SK-N-DZ (cell line): ENCODE data around the genes BSX, SPA17, NRGN and ROBO4.

DNA sequence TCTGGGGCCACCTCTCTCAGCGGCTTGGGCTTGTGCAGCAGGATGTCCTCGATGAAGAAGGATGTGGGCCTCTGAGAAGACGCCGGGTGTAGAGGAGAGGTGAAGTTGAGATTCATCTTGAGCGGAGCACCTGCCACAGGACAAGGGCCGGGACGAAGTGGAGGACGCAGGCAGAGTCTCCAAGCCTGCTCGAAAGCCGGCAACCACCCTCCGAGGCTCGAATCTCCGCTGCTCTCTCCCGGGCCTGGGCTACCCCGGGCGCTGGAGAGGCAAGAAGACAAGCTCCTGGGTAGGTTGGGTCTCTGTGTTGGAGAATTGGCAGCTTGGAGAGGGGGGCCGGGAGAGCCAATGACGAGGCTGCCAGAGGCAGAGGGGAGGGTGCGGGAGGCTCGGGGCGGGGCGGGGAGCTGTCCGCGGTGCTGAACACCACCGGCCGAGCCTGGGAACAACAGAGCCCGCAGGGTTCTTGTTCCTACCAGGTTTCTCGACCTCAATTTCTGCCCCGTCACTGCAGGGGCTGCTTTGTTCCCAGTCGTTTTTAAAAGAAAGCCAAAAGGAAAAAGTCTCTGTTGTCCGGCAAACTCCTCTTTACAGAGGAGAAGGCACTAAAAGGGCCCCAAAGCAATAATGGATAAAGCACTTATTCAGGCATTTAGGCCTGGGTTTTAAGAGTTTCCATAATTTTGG is at the start of gene BSX:
Gene BSX, minus strand, starts transcription at position 279 of the 687 bp plus-strand sequence.
RAMPAGE:
- cytosol, long total RNA: no peak
- nucleus, long total RNA: no peak

DNA sequence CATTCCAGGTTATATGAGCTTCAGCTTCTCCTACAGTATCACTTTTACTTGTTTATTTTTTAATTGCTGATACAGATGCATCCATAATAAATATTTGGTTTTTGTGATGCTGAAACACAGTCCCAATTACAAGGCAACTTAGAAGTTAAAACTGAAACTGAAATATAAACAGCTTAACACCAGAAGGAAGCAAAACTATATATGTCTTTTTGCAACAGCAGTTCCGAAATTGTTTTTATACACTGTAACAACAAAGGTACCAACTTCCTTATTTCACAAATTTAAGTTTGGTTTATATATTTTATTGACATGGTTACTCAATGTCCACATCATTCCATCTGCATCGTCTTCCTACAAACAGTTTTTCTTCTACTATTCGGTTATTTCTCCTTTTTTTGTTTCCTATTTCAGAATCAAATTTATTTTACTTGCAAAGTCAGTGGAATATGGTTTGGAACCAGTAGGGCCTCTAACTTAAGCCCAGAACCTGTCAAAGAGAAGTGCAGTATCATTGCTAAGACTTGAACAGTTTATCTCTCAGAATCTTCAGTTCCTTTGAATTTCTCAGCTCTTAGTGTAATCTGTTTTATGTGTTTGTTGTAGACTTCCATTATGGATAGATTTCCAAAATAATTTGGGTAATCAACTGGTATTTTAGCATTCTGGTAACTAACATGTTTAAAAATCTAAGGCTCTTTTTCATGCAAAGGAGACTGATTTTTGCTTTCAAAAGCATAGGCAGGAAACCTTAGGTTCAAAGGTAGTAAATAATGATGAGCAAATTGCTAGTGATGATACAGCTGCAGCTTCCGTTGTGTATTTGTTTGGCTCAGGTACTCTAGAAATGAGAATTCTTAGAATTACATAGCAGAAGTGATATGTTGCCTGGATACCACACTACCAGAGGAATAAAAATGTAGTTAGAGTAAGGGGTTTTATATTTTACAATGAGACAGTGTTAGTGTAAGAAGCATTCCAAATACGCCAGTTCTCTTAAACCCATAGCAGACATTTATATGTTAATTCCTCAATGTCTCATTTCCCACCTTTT is 8.2 kb upstream of the HSPA8 start:
RAMPAGE:
- cytosol, long total RNA: no peak
- nucleus, long total RNA: no peak

DNA sequence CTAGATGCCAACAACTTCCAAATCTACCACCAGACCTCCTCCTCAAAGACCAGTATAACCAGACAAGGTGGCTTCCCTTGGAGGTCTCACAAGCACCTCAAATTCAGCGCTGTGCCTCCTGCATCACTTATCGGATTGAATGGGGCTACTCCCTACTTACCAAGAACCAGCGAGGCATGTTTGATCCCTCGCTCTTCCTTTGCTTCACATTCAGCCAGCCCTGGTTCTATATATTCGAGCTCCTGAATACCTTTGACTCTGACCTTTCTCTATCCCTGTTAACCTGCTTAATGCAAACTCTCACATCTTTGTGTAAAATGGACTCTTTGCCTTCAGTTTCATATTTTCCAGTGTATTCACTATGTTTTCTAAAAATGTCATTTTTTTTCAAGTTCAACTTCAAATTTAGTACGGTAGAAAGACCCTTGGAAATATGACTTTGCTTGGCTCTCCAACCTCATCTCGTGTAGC is 48.3 kb downstream of the CLMP start:
RAMPAGE:
- cytosol, long total RNA: no peak
- nucleus, long total RNA: no peak

DNA sequence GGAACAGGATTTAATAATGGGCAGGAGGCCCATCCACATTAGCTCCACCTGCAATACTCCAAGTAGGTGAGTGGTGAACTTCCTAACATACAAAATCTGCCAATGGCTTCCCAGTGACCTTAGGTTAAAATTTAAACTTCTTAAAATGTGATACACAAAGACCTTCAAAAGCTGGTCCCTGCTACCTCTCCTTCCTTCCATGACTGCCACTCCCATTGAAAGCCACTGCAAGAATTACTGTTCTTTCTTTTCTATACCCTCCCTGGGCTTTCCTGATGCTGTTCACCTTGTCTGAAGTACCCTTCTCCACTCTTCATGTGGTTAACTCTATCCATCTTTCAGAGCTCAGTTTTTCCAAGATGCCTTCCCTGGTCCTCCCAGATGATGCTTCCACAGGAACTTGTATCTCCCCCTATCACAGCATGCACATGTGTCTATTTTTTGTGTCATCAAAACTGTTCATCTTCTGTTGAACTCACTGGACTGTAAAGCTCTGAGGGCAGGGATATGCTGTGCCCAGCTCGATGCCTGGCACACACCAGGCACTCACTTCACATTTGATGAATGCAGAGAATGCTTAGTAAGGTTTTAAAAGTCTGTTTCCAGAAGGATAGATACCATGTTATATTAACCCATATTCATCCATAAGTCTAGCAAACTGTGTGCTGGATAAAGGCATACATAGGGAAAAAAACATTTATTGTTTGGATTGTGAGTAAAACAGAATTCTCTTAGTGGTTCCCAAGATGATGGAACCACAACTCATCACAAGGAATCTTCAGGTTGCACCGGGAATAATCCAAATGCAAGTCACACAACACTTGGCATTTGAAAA is 7.1 kb downstream of the ZNF202 start:
RAMPAGE:
- cytosol, long total RNA: no peak
- nucleus, long total RNA: no peak

DNA sequence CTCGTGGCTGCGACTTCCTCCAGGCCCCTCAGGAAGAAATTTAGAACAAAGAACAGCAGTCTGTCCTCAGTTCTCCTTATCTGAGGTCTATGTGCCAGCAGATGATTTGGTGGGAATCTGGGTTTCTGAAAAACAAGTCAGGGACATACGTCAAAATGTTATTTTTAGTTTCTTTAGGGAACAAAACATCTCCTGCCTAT is 8.1 kb downstream of the OR6M1 start:
RAMPAGE:
- cytosol, long total RNA: no peak
- nucleus, long total RNA: no peak

RAMPAGE:
- cytosol, long total RNA: no peak
- nucleus, long total RNA: no peak
Observed at GRCh38 chr11:124538026-124538287, 5.5 kb downstream of the OR8B12 start.

RAMPAGE:
- cytosol, long total RNA: no peak
- nucleus, long total RNA: no peak
Observed at GRCh38 chr11:124638180-124639173, 15.8 kb downstream of the TBRG1 start.

DNA sequence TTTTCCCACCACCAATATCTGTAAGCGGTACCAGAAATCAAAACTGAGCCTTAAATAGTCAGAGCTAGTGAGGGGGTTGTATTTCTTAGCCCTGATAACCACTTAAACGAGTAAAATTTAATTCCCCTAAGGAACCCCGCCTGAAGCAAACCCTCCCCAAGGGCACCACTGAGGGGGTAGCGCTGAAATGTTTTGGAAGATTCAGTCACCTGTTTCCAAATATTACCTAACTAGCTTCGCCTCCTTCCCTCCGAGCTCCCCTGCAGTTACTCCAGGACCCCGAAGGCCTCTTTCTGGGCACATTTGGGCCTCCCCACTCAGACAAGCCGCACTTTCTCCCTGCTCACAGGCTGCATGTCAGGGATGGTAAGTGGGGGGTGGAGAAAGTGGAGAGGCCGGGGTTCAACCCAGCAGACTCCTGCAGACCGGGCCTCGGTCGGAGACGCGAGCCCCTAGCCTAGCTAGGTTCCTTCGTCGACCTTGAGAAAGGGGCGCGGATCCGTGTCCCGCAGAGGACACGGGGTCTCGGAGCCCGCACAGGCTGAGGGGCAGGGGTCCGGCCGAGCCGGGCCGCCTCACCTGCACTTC is 382 bp downstream of the SIAE start:
RAMPAGE:
- cytosol, long total RNA: no peak
- nucleus, long total RNA: no peak

GRCh38 chr11:124673651-124674530 is at the start of gene SPA17:
Gene SPA17 (plus strand): TSS chr11:124673904.
RAMPAGE:
- cytosol, long total RNA: start-site peak on the minus strand at chr11:124673717-124673755, 27 and 21 reads in 2 replicates; start-site peak on the plus strand at chr11:124673904-124673920, 581 and 576 reads in 2 replicates
- nucleus, long total RNA: start-site peak on the plus strand at chr11:124673897-124673920, 98 and 25 reads in 2 replicates

DNA sequence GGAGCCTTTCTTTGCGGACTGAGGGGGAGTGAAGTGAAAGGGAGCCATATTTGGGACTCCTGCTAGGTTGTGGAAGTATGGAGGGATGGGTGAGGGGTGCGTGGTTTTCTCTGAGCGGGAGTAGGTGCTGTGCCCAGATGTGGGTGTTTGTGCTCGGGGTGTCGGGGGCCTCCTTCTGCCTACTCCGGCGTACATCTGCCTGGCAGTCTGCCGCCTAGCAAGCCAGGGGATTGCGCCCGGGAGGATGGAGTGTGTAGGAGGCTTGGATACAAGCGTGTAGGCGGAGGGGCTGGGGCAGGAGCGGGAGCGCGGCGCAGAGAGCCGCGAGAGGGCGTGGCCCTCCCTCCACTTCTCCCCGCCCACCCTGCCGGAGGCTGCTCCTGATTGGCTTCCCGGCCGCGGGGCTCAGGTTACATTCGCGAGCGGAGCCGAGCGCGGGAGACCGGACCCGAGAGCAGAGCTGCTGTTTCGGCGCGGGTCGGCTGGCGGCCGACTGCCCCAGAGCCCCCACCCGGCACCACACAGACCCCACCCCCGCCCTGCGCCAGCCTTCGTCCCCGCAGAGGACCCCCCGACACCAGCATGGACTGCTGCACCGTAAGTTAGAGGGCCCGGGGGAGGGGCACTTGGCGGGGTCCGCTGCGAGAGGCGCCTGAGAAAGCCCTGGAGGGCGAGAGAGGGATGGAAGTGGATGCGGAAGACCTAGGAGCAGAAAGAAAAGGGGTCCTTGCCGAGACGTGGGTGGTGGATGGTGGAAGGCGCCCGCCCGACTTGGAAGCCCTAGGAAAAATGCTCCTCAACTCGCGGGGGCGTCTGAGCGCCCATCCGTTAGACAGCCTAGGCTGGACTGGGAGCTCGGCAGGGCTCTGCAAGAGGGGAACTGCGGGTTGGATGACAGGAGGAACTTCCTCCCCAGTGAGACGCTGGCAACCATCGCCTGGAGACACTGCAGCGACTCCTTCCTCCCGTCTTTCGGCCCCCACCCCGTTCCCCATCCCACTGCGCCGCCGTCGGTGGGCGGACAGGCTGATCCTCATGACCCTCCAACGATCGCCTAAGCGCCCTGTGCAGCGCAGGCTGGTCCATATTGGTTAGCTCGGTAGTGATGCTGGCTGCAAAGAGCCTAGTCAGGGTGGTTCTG is at the start of gene NRGN:
Gene NRGN, plus strand, starts transcription at position 440 of the 1,141 bp plus-strand sequence.
RAMPAGE:
- cytosol, long total RNA: no peak
- nucleus, long total RNA: no peak

RAMPAGE:
- cytosol, long total RNA: no peak
- nucleus, long total RNA: no peak
Observed at GRCh38 chr11:124896503-124897506, 860 bp downstream of the ROBO4 start.

DNA sequence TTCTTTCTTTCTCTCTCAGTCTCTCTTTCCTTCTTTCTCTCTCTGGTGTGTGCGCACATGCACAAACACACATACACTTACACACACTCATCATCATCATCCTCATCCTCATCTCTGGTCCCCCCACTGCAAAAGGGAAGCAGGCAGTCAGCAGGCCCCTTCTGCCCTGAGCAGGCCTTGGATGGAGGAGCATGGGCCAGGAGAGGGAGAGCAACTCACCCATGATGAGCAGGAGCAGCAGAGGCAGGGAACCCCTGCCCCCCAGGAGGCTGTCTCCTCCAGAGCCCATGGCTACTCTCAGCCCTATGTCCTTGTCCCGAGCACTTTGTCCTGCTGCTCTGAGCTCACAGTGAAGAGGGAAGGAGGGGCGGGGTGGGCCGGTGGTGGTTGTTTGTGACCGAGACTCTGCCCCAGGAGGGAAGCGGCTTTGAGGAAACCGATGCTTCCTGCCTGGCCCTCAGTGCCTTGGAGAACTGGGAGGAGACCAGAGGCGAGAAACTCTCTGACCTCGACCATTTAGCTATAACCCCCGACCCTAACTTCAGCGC is at the start of gene ROBO4:
Gene ROBO4, minus strand, starts transcription at position 359 of the 548 bp plus-strand sequence.
RAMPAGE:
- cytosol, long total RNA: no peak
- nucleus, long total RNA: no peak

RAMPAGE:
- cytosol, long total RNA: no peak
- nucleus, long total RNA: no peak
Observed at GRCh38 chr11:124898055-124898198, 262 bp upstream of the ROBO4 start.

DNA sequence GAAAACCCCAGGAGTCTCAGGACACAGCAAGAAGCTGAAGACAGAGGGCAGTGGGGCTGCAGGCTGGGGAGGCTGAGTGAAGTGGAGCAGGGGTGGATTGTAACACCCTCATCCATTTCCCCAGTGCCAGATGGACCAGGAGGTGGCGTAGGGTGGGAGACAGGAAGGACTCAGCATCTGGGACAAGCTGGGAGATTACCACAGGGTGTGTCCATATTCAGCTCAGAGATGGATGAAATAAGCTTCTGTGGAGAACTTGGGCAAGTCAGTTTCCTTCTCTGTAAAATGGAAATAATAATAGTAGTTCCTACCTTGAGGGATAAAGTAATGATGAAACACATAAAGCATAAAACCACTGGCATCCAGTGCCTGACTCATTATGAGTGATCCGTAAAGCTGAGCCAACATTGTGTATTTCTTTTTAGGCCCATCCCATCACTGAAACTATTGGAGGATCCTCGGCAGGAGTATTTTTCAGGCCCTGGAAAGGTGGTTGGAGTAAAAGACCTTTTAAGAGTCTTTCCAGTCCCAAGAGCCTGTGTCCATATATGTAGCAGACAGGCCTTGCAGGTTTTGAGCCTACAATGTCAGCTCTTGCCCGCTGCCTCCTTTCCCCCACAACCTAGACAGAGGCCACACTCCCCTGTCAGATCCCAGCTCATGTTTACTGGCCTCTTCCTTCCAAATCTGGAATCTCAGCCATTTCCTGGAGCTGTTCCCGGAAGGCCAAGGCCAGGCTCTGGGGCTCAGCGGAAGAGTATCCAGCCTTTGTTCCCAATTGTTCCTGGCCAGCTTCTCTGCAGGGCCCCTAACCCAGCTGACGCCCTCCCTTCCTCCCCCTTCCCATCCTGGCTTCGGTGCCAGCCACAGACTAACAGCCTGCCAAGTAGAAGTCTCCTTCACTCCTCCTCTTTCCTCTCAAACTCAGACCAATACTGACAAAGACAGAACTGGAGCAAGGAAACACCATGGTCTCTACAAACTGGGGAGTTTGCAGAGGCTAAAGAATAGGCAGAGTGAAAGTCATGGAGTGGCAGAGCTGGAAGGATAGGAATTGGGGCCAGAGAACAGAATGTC is 872 bp upstream of the ROBO4 start:
RAMPAGE:
- cytosol, long total RNA: no peak
- nucleus, long total RNA: no peak

DNA sequence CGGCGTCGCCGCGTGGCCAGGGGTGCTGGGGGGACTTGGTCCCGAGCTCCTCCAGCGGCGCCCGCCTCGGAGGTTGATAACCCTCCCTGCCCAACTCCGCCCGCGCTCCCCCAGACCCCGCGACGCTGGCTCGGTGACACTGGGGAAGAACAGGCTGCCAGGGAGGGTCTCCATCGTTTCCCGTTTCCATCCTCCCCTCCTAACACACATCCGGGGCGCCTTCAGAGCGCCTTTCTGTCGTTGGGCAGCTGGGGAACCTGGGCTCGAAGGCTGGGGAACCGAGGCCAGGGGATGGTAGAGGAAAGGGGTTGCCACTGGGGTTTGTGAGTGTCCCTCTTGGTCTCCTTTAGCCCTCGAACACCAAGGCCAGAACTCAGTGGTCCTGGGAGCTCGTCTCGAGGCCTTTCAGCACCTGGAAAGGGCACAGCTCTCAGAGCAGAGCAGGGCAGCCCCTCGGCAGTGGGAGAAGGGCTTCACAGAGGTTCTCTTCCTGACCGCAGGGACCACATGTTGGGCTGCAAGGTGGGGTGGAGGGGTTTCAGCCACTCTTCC is 493 bp downstream of the SLC37A2 start:
RAMPAGE:
- cytosol, long total RNA: no peak
- nucleus, long total RNA: no peak

GRCh38 chr11:125070647-125071283 is 7.7 kb downstream of the SLC37A2 start:
RAMPAGE:
- cytosol, long total RNA: no peak
- nucleus, long total RNA: no peak

DNA sequence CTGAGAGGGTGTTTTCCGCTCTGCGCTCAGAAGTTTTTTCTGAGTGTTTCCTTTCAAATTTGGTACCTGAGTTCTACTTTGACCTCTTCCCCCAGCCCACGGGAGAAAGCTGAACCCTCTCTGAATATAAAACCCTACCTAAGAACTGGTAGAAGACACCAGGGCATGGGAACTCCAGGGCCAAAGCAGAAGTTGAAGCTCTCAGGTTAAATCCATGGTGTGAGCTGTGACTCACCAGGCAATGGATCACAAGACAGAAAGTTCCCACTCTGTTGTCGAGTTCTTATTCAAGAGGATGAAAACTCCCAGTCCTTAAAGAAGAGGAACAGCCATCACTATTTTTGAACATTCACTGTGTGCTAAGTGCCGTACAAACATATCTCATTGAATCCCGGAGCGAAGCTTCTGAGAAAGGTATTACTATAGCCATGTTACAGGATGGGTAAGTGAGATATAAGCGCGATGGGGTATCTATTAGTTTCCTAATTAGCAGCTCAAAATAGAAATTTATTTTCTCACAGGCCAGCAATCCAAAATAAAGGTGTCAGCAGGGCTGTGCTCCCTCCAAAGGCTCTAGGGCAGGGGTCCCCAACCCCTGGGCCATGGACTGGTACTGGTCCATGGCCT is 8.8 kb downstream of the TMEM218 start:
RAMPAGE:
- cytosol, long total RNA: no peak
- nucleus, long total RNA: no peak

DNA sequence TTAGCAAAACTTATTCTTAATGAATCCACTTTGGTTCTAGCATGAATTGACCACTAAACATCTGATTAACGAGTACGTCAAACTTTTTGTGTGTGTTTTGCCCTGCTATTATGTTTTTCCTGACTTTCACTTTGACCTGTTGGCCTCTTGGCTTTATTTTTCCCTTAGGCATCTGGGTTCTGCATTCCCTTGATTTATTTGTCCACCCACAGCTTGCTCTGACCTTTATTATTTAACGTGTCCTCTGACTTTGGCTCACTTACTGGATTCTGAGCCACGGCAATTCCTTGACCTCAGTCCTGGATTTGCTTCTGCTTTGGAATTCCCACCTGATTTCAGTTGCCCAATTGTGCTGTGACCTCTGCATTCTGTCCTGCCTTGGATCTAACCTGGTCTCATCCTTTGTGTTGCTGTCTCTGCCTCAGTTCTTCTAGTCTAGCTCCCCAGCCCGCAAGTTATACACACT is 12.1 kb upstream of the TMEM218 start:
RAMPAGE:
- cytosol, long total RNA: no peak
- nucleus, long total RNA: no peak

GRCh38 chr11:125124004-125124623 is 12.7 kb upstream of the TMEM218 start:
RAMPAGE:
- cytosol, long total RNA: no peak
- nucleus, long total RNA: no peak

RAMPAGE:
- cytosol, long total RNA: no peak
- nucleus, long total RNA: no peak
Observed at GRCh38 chr11:125572148-125572704, 2.9 kb downstream of the EI24 start.